Type B pancreatic cell (in vitro differentiated cells): Measurements from ENCODE around the genes TMEM50B, GART and SON.

- PRO-cap: no peak
These were observed 4.6 kb upstream of the SYNJ1 start for GRCh38 chr21:32732479-32732678.

DNA sequence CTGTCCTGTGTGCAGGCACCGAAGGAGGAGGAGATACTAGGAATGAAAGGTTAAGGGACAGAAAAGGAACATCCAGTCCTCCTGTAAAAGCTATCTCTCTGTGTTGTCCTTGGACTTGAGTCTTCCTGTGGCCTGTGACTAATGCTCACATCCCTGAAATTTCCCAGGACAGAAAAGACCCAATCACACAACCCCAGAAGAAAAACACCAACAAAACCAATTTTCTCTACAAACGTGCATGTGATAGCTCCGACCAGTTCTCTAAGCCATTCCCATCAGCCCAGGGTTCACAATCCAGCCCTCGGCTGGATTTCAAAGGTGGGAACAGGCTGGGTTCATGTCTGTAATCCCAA, 104.3 kb upstream of the C21orf62 start:
- PRO-cap: no peak

- PRO-cap: no peak
These were observed 520 bp upstream of the OLIG2 start for GRCh38 chr21:33025001-33025828.

GRCh38 chr21:33109284-33110219, 39.6 kb downstream of the OLIG1 start:
- PRO-cap: no peak

DNA sequence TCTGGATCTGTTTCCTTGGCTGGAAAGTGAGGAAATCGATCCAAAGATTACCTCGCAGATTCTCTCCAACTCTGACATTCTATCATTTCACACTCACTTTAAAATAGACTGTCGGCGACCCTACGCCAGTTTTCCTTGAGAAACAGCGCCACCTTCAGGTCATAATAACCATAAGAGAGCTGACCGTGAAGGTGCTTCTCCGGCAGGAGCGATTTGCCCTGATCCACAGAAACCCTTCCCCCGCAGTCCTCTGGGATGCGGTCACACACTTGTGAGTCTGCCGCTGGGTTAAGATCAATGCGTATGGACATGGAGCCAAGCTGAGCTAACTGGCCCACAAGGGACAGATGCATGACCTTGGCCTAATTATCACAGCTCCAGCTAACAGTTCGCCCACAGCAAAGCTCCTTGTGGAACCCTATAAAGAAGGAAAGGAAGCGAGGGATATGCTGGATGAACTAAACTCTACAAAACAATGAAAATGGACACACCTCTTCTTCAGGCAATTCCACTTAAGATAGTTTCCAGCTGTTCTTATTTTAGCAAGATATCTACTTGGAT, 32.8 kb upstream of the IFNAR2 start:
- PRO-cap: no peak

DNA sequence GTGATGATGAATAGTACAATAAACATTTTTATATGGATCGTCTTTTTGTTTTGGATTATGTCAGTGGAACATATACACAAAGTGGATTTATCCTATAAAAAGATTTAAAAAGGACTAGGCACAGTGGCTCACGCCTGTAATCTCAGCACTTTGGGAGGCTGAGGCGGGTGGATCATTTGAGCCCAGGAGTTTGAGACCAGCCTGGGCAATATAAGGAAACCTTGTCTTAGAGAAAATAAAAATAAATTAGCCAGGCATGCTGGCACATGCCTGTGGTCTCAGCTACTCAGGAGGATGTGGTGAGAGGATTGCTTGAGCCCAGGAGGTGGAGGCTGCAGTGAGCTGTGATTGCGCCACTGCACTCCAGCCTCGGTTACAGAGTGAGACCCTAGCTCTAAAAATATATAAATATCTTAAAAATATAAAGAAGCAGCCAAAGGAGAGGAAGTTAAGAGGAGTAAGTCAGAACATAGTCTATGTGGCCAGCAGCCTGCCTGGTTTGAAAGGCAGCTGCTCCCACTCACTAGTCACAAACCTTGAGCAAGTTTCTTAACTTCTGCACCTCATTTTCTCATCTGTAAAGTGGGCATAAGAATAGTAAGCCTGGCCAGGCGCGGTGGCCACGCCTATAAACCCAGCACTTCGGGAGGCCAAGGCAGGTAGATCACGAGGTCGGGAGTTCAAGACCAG, 4.5 kb upstream of the IL10RB start:
- PRO-cap: no peak

GRCh38 chr21:33298940-33300184, 25.4 kb upstream of the IFNAR1 start:
- PRO-cap: bidirectional peak, plus-strand start at chr21:33299626, minus-strand start at chr21:33299500

- PRO-cap: no peak
These were observed 20.9 kb upstream of the IFNGR2 start for GRCh38 chr21:33382316-33382665.

DNA sequence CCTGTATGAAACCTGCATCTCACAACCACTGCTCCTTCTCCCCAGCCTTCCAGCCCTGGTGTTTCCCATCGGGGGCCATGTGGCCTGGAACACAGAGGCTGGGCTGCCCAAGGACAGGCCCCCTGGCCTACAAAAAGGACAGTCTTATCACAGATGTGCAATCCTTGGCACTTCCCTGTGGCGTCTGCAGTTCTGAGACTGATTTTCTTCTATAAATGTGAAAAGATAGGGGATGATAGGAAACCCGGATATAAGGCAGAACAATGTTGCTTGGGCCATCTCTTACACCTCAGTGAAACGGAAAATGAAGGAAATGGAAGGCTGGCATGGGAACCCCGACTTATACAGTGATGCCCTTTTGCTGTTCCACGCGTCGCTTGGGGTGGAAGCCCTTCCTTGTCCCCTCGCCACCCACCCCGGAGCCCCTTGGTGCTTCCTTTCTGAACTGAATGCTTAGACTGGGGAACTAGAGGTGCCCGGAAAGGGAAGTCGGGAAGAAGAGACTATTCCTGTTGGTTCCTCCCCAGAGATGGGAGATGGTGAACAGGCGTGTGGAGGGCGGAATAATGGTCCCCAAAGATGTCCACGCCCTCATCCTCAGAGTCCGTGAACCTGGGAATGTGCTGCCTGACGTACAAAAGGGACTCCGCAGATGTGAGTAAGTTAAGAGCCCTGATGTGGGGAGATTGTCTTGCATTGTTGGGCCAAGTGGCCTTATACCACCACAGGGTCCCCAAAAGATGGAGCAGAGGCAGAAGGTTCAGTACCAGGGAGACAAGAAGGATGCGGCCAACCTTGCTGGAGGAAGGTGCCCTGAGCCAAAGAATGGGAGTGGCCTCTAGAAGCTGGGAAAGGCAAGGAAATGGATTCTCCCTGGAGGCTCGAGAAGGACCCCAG, 8.0 kb downstream of the IFNGR2 start:
- PRO-cap: no peak

DNA sequence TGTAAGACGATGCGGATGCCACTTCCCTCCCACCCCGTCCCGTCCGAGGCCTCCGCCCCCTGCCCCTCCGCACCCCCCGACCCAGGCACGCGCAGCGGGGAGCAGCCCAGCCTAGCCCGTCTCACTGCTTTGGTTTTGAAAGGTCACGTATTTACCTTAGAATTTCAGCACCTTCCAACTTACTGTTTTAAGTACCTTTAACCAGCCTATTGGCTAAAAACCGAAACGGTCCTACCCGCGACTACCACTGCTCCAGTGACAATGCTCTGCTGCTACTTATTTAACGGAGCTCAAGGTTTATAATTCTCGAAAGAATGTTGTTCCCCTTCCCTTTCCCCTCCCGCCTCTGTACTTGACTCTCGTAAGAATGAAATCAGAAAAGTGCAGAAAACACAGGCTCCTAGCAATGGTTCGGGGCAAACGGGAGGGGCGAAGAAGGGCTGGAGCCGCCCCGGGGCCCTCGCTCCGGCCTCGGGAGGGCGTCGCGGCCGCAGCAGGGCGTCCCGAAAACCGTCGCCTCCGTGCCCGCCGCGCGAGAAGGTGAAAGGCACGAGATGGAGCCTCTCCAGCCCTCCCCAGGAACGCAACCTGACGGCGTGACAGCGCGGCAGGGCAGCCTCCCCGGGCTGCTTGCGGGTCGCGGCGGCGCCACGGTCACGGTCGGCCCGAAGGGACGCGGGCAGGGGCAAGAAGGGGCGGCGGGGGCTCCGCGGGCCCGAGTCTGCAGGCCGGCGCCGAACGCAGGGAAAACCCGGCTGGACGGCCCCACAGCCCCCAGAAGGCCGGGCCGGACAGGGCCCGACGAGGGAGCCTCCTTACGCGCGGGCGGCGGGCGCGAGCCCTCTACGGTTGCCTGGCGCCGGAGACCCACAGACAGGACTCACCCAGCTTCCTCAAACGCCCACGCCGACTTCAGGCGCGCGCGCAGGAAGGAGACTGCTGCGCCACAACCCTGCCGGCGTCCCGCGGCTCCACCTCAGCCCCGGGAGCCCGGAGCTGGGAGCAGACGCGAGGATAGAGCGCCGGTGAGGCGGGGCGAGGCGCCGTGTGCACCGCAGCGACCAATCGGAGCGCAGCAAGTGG, at the start of gene TMEM50B:
Gene TMEM50B (minus strand): TSS at position 1,021 of the 1,083 bp plus-strand sequence.
- PRO-cap: bidirectional peak, plus-strand start at position 610 of the sequence, minus-strand start at position 539 of the sequence; bidirectional peak, plus-strand start outside the sequence, minus-strand start at position 981 of the sequence

DNA sequence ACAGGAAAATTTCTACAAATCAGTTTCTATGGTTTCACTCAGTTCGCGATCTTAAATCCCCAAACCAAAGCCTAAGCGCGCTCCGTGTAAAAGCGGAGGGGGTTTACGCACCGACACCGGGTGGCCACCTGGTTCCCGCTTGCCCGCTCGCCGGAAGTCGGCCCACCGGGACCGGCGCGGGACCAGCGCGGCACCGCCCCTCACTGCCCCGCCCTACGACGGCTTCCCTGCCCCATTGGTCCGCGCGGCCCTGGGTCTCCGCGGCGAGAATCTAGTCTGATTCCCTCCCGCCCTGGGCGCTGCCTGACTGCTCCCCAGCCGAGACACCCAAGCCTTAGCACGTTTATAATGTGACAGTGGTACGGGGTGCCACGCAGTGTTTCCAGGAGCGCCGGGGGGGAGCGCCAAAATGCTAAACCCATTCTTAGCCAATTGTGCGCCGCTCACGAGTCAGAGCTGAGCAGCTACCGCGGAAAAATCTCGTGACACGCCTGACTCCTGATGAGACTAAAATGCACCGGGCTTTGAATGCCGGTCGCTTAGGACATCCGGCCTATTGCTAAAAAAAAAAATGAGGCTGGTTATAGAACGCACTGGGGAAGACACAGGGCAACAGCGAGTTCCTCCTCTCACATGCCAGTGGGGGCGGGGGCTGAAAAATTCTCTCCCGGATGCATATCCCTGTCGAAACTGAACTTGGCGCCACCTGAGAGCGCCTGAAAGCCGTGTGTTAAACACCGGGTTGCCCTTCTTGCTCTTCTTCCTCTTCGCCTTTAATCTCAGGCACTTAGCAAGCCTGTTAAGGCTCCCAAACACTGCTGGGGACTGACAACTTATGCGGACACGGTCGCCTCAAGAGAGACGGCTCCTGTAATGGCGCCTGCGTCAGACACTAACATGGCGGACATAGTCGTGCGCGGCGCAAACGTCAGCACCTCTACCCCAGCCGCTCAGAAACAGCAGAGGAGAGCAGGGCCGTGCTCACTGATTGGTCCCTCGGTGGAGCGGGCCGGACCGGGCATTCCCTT, at the start of gene GART:
Gene GART (minus strand): TSS at position 164 of the 1,028 bp plus-strand sequence.
- PRO-cap: bidirectional peak, plus-strand start at position 279 of the sequence, minus-strand start at position 159 of the sequence; bidirectional peak, plus-strand start outside the sequence, minus-strand start at position 939 of the sequence

DNA sequence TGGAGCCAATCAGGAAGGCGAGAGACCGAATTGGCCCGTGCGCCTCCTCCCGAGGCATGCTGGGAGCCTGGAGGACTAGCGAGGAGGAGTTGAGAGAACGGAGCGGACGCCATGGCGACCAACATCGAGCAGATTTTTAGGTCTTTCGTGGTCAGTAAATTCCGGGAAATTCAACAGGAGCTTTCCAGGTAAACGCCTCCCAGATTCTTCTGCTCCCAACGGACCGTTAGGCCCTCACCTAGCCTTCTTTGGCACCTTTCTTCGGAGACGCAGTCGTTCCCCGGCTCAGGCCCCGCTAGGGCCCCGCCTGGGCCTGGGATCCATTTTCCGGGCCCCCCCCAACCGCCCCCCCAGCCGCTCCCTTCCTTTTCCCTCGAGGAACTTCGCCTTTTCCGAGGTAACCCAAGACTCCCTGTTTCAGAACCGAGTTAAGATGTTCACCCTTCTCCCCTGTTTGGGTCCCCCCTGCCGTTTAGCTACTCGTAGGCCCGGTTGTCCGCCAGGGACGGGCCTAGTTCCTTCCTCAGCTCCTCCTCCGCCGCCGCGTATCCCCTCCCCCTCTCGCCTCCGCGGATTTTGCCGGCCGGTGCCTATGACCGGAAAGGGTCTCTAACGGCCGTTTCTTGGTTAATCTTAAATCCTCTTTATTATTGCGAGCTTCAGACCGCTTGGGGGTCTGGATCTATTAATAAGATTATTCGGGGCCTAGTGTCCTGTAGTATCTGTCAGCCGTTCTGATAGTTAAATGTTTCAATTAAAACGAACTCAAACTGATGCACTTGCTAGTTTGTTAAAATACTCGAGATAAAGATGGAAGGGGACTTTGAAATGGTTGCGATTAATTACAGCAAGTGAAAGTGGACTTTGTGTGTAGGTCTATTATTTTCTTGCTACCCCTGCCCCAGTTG, at the start of gene SON:
Gene SON (plus strand): TSS at position 57 of the 908 bp plus-strand sequence.
- PRO-cap: bidirectional peak, plus-strand start at position 81 of the sequence, minus-strand start outside the sequence; bidirectional peak, plus-strand start at position 519 of the sequence, minus-strand start at position 474 of the sequence

GRCh38 chr21:33551596-33552899, 9.2 kb downstream of the SON start:
- PRO-cap: no peak

GRCh38 chr21:33557240-33557752, 14.5 kb downstream of the SON start:
- PRO-cap: no peak

GRCh38 chr21:33760411-33761624, 118.5 kb downstream of the ITSN1 start:
- PRO-cap: no peak

DNA sequence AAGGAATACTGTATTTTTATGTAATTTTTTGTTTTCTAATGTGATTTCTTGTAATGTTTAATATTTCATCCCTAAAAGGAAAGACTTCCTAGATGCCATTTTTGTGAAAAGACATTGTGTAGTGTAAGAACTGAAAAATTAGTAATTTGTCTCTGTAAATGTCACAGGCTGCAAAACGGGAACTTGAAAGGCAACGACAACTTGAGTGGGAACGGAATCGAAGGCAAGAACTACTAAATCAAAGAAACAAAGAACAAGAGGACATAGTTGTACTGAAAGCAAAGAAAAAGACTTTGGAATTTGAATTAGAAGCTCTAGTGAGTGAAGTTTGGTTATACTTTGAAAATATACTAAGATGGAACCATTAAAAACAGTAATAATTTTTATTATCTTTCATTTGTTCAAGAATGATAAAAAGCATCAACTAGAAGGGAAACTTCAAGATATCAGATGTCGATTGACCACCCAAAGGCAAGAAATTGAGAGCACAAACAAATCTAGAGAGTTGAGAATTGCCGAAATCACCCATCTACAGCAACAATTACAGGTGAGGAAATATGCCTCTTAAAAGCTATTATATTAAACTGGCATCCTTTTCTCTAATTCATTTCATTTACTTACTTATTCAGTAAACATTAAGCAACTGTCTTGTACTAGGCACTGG, 132.4 kb downstream of the ITSN1 start:
- PRO-cap: no peak

- PRO-cap: no peak
These were observed 61.3 kb upstream of the ATP5PO start for GRCh38 chr21:33976834-33977427.

DNA sequence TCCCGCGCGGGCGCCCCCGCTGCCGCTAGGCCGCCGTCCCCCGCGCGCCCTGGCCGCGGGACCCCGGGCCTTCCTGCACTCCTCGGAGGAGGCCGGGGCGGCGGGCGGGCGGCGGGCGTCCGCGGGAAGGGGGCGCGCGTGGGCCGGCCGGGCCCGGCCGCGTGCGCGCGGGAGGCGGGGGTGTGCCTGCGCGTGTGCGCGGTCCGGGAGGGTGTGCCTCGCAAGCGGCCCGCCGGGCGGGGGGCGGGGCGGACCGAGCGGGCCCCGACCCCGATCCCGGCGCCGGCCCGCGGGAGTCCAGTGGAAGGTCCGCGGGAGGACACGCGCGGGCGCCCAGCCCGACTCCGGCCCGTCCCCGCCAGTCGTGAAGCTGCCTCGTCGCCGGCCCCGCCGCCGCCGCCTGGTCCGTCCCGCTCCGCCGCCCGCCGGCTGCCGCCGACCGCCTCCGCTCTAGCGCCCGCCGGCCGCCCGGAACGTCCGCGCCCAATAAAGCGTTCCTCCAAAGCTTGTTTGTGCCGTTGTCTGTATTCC, 461 bp downstream of the MRPS6 start:
- PRO-cap: unidirectional peak, plus-strand start at position 78 of the sequence; unidirectional peak, plus-strand start at position 300 of the sequence; unidirectional peak, minus-strand start at position 437 of the sequence

- PRO-cap: no peak
These were observed 131.0 kb downstream of the MRPS6 start for GRCh38 chr21:34204444-34204690.

- PRO-cap: no peak
These were observed 31.0 kb downstream of the RCAN1 start for GRCh38 chr21:34583809-34584438.